ENCODE data around the gene ADGRB3.

- PRO-cap = no peak
Measured at GRCh38 chr6:57420369-57421105, 103.1 kb downstream of the PRIM2 start.

- PRO-cap = unidirectional peak, plus-strand start at chr6:61156647
Measured at GRCh38 chr6:61156519-61156882, 1129.5 kb downstream of the KHDRBS2 start.

- PRO-cap = bidirectional peak, plus-strand start at chr6:62286352, minus-strand start at chr6:62286202
Measured at GRCh38 chr6:62286294-62286985, 415 bp upstream of the KHDRBS2 start.

GRCh38 chr6:63290732-63291114, 29.1 kb downstream of the LGSN start:
- PRO-cap = no peak

- PRO-cap = no peak
Measured at GRCh38 chr6:63478274-63478473, 94.1 kb upstream of the PTP4A1 start.

- PRO-cap = no peak
Measured at GRCh38 chr6:63524978-63525666, 47.2 kb upstream of the PTP4A1 start.

DNA sequence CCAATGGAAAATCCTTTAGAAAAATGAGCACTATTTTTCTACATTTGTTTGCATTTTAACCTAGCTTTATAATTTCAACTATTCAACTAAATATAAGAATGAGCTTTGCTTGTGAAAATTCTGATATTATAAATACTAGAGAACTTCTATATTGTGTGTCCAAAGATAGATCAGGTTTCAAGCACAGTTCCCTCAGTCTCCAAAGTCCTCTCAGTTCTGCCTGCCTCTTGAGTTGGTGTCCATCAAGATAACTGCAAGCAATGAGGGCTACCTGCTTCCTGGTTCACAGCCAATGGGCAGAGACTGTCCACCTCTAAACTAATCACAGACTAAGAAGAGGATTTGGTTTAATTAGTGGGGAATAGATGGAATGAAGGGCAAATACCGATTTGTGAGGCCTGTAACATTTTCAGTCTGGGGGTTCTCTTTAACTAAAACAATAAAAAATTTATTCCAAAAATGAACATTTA, 41.3 kb upstream of the PTP4A1 start:
- PRO-cap = no peak

- PRO-cap = no peak
Measured at GRCh38 chr6:63564850-63565347, 7.4 kb upstream of the PTP4A1 start.

GRCh38 chr6:63575447-63575917, 3.2 kb downstream of the PTP4A1 start:
- PRO-cap = no peak

GRCh38 chr6:63585804-63586271, 13.6 kb downstream of the PTP4A1 start:
- PRO-cap = no peak

DNA sequence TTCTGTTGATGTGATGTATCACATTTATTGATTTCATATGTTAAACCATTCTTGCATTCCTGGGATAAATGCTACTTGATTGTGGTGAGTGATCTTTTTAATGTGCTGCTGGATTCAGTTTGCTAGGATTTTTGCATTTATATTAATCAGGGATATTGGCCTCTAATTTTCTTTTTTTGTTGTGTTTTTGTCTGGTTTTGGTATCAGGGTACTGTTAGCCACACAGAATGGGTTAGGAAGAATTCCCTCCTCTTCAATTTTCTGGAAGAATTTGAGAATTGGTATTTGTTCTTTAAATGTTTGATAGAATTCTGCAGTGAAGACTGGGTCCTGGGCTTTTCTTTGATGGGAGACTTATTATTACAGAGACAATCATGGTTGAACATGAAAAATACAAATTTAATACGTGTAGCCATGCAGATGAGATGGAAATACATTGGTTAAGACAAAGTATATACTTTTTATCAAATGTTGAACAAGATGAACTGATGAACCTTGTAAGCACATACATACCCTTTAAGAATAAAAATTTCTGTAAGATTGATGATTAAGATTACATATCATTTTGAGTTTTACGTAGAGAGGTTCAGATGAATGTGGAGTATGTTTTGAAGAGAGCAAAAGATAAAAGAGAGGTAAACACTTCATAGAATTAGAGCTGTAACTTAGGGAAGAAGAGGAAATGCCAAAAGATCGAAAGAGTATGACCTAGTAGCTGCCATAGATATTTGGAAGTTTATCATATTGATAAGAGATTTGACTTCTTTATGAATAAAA, 18.5 kb downstream of the PHF3 start:
- PRO-cap = no peak

DNA sequence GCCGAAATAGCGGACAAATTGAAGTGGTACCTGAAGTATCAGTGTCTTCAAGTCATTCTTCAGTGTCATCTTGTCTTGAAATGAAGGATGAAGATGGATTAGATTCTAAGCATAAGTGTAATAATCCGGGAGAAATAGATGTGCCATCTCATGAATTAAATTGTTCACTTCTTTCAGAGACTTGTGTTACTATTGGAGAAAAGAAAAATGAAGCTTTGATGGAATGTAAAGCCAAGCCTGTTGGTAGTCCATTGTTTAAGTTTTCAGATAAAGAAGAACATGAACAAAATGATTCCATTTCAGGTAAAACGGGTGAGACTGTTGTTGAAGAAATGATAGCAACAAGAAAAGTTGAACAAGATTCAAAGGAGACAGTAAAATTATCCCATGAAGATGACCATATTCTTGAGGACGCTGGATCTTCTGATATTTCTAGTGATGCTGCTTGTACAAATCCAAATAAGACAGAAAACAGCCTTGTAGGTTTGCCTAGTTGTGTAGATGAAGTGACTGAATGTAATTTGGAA, 48.8 kb downstream of the PHF3 start:
- PRO-cap = no peak

GRCh38 chr6:63733417-63734133, 98.0 kb downstream of the PHF3 start:
- PRO-cap = no peak

DNA sequence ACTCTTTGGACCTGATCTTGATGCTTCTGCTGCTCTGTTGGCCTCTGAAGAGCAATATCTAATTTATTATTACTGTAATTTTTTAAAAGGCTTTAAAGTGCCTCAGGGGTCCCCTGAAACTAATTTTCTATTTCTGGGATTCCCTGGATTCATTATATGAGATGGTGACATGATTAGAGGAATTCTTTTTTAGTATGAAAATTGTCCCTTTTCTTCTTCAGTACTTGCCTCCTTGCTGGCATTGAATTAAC, 4.2 kb downstream of the ZC3H11C start:
- PRO-cap = no peak

GRCh38 chr6:68635228-68635692, at the start of gene ADGRB3:
Gene ADGRB3 (plus strand): TSS chr6:68635282.
- PRO-cap = bidirectional peak, plus-strand start at chr6:68635357, minus-strand start at chr6:68635133

- PRO-cap = no peak
Measured at GRCh38 chr6:70397289-70397965, 15.9 kb upstream of the FAM135A start.

- PRO-cap = bidirectional peak, plus-strand start at chr6:70413295, minus-strand start at chr6:70413190
Measured at GRCh38 chr6:70413014-70413368, 317 bp upstream of the FAM135A start.

DNA sequence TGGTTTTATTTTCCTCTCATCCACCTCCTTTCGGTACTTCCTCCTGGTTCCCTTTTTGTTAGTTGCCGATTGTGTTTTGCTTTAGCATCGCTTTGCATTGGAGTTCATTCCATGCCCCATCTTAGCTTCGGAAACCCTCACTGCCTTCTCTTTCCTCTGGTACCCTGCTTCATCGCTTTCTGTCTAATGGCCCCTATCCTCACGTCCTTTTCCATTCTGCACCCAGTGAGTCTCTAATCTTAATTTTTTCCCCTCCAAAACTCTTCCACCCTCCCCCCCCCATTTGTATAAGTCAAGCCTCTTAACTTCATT, 892 bp downstream of the FAM135A start:
- PRO-cap = no peak

- PRO-cap = no peak
Measured at GRCh38 chr6:71345954-71346975, 57.7 kb downstream of the OGFRL1 start.

DNA sequence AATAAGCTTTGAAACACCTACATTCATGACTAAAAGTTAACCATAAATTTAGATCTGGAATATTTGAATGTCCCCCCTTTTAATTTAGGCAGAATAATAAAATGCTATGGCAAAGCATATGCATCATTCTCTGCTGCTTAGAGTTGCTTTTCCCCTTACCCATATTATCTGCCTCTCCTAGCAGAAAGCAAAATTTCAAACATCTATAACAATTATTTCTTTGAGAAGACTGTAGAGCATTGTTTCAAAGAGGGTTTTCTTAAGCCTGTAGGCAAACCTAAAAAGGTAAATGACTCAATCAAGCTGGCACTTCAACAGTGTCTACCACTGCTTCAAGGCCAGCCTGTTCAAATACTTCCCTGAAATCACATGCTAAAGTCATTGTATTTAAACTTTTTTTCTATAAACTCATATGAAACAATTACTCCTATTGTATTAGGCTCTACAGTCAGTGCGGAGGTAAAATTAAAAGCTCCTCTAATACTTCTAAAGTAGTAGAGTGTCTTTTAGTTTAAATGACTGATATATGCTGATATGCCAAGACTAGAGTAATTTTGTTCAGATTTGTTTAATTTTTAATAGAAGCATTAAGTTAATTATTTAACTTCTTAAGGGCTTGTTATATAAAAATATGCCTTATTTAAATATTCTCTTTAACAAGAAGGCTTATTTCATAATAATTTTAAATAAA, 87.1 kb downstream of the OGFRL1 start:
- PRO-cap = no peak